ENCODE measurements around the gene PRL.

DNA sequence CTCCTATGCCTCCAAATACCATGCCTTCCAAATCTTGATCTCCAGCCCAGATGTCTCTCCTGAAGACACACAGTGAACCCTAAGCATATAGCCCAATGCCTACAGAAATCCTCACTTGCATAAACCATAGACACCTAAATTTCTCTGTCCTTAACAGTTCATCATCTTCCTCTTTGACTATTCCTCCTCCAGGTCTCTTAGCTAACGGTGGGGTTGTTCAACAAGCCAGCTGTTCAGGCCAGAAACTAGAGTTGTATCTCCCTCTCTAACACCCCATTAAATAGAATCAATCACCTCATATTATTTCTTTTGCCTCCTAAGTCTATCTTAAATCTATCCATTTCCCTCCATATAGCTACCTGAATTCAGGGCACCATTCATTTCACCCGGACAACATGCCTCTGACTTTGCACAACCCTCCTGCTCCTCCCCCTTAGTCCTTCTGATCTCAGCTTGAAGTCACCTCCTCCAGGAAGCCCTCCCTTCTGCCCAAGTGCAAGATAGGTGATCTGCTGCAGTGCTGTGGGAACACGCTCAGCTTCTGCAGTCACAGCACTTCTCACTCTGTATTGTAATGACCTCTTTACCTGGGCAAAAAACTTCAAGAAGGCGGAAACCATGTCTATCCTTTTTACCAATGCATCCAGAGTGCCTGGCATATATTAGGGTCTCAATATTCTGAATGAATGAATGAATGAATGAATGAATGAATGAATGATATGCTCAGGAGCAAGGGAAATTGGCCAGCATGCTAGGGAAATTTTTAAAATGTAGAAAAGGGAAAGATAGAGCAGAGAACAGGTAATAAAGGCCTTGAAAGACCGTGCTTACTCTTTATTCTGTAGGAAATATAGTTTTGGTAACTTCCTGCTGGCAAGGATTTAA, 41.8 kb downstream of the MBOAT1 start:
- PRO-cap = no peak
- RAMPAGE, long total RNA, 2 experiments = no peak in any of the 2 experiments

GRCh38 chr6:21538454-21538734, 55.2 kb upstream of the SOX4 start:
- PRO-cap = no peak
- RAMPAGE, long total RNA, 2 experiments = no peak in any of the 2 experiments

GRCh38 chr6:21589114-21589247, 4.6 kb upstream of the SOX4 start:
- PRO-cap = no peak
- RAMPAGE, long total RNA, 2 experiments = no peak in any of the 2 experiments

DNA sequence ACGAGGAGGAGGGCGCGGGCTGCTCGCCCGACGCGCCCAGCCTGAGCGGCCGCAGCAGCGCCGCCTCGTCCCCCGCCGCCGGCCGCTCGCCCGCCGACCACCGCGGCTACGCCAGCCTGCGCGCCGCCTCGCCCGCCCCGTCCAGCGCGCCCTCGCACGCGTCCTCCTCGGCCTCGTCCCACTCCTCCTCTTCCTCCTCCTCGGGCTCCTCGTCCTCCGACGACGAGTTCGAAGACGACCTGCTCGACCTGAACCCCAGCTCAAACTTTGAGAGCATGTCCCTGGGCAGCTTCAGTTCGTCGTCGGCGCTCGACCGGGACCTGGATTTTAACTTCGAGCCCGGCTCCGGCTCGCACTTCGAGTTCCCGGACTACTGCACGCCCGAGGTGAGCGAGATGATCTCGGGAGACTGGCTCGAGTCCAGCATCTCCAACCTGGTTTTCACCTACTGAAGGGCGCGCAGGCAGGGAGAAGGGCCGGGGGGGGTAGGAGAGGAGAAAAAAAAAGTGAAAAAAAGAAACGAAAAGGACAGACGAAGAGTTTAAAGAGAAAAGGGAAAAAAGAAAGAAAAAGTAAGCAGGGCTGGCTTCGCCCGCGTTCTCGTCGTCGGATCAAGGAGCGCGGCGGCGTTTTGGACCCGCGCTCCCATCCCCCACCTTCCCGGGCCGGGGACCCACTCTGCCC, 2.1 kb downstream of the SOX4 start:
- PRO-cap = unidirectional peak, minus-strand start at position 150 of the sequence
- RAMPAGE, long total RNA, 2 experiments = no peak in any of the 2 experiments

- PRO-cap = no peak
- RAMPAGE, long total RNA, 2 experiments = no peak in any of the 2 experiments
Observed at GRCh38 chr6:21596831-21597063, 3.2 kb downstream of the SOX4 start.

DNA sequence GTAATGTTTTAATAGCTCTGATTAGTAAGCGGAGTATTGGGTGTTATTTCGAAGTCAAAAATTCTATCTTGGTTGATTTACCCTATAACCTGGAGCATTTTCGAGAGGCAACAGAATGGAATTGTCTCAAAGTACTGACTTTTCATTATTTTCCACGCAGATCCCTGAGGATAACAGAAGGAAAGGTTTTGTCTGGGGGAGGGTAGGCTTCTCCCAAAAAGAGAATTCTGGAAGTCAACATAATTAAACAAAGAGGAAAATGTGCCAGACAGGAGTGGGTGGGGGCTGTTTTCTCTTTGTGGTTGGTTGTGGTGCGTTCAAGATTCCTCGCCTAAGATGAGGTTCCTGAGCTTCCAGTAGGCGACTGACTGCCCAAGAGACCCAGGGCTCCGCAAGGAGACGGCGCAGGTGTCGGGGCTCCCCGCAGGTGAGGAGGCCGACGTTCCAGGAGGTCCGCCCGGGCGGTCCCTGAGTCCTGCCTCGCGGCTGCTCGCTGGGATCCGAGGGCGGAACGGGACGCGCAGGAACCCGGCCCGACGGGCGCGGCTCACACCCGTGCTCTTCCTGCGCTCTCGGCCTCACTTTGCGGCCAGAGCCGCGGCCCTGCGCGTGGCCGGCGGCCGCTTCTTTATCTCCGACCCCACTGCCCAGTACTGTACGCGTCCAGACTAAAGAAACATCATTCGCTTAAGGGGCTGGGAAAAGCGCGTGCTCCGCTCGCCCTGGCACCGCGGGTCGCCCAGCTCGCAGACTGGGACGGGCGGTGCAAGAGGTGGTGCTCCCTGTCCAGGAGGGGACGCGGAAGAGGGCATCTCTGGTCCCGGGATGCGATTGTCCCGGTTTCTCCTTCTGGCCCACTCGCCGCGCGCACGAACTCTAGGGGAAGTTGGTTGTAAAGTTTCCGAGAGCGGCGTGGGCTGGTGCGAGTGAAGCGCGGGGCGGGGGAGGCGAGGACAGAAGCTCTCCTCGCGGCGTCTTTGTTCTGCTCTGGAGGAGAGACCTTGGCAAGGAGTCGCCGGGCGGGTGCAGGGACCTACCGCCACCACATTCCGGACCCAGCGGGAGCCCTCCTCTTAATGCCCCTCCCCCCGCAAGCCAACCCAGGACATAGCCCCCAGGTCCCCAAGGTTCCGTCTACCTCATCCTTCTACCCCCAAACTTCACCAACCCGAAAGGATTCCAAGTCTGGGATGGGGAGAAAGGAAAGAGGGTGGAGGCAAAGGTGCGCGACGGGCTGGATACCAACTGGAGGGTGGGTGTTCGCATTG, 70.8 kb downstream of the SOX4 start:
- PRO-cap = bidirectional peak, plus-strand start at position 581 of the sequence, minus-strand start at position 562 of the sequence; bidirectional peak, plus-strand start at position 750 of the sequence, minus-strand start at position 753 of the sequence
- RAMPAGE, long total RNA, 2 experiments = no peak in any of the 2 experiments

DNA sequence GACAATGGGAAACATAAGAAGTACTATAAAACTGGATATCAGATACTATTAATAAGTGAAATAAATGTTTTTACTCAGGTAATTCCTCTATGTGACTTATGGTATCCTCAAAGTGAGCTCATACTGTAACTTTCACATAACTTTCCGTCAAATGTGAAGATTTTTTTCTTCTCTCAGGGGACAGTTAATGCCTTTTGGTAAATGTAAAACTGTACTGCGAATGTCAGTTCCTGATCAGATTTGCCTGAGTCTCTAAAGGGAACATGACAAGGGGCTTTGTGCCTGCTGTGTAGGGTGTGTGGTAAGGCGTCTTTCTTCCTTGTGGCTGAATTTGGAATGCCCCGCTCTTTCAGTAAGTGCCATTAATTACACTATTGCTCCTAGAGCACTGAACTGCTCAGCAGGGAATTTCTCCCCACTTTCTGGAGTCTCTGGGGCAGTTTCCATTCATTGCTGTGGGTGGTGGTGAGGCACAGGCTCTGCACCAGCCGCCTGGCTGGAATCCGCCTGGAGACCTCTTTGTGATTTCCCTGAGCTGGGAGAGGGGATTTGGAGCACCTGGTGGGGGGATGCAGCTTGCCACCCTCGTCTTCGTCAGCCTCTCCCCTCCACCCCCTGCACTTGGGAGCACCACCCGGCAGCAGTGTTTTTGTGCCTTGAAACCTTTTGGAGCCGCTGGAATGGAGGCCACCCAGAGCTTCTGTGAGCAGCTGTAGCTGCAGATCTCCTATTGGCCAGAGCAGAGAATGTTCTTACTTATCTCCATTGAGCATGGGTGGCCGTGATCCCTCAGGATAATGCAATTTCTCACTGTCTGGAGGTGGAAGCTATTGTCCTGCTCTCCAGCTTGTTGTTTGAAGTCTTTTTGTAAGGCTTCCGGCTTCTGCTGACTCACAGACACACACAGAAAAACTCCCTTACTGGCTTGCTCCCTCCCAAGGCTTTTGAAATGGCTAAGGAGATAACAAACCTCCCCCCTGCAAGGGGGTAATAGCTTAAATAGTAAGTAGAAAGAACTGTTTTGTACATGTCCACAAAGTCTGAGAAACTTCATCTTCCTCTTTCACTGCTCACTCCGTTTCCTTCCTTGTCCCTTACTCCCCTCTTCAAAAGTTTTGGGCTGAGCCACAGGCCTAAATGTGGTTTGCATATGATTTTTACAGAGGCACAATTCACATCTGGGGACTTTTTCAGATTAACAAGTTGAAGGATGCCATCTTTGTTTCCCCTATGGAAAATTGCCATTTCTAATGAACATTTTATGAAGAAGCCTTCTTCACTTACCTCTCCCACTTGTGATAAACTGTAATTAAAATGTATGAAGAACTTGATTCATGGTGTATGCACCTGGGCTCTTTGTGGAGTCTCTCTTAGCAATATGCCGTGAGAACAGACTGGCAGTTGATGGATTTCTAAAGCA, 271.3 kb downstream of the PRL start:
- PRO-cap = no peak
- RAMPAGE, long total RNA, 2 experiments = no peak in any of the 2 experiments

- PRO-cap = no peak
- RAMPAGE, long total RNA, 2 experiments = no peak in any of the 2 experiments
Observed at GRCh38 chr6:22112933-22113523, 183.8 kb downstream of the PRL start.

GRCh38 chr6:22296752-22297216, at the start of gene PRL:
PRL (minus strand) TSS chr6:22297036.
- PRO-cap = no peak
- RAMPAGE, long total RNA, 2 experiments = no peak in any of the 2 experiments

- PRO-cap = no peak
- RAMPAGE, long total RNA, 2 experiments = start-site peak on the plus strand in 1 of 2 experiments, at chr6:22349242-22349258 at its widest, 14 reads per replicate
Observed at GRCh38 chr6:22348942-22349644, 52.3 kb upstream of the PRL start.

DNA sequence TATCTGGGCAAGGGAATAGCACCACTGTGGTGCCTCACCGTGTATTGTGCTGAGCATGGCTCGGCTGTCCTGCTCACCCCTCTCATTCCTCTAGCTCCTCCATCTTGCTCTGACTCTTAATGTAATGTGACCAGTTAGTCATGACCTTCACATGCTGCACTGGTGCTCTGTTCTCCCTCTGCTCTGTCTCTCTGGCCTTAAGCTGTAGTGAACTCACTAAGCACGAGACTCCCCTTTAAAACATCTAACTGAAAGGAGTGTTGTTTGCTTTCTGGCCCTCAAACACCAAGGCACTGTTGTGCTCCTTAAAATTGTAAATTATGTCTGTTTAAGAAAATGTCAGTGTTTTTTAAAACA, 140.4 kb downstream of the HDGFL1 start:
- PRO-cap = no peak
- RAMPAGE, long total RNA, 2 experiments = no peak in any of the 2 experiments

DNA sequence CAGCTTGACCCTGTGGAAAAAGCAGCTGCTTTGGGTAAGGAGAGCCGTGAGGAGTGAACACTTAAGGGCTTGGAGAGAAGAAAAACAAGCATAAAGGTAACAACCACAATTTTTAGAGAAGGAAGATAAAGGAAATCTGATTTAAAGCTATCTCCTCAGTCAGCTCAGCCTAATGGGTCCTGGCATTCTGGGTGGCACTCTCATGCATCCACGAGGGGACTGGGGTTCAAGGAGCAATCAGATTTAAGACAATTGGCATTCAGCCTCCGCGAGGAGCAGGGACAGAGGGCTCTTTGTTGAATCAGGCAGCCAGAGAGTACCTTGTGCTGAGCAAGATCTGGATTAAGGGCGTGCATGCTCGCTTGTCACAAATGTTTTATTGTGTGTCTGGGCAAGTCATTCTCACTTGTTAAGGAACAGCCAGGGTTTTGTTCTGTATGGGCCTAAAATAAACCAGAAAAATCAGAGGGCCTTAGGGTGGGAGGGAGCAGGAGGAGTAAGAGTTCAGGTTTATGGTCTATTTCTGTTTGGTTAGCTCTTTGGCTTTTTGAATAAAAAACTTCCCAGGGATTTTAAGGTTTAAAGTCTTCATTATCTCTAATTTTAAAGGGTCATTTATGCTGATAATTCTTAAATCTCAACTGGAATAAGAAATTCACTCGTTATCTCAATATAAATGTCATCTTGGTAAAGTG, 475.3 kb upstream of the NRSN1 start:
- PRO-cap = no peak
- RAMPAGE, long total RNA, 2 experiments = no peak in any of the 2 experiments

DNA sequence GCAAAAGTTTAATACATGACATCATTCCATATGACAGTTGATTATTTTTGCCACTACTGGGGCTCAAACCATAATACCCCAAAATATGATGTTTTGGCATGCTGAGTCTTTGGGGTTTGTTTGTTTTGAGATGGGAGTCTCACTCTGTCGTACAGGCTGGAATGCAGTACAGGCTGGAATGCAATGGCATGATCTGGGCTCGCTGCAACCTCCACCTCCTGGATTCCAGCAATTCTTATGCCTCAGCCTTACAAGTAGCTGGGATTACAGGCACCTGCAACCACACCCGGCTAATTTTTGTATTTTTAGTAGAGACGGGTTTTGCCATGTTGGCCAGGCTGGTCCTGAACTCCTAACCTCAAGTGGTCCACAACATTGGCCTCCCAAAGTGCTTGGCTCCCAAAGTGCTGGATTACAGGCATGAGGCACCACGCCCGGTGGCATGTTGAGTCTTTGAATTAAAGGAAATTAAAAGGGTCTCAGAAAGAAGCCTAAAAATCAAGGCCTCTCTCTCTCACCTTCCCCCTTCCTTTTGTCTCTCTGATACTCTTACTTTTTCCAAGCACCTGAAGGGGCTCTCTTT, 1.2 kb upstream of the MRS2 start:
- PRO-cap = no peak
- RAMPAGE, long total RNA, 2 experiments = no peak in any of the 2 experiments

GRCh38 chr6:24495191-24496012, 633 bp downstream of the ALDH5A1 start:
- PRO-cap = bidirectional peak, plus-strand start at chr6:24495732, minus-strand start at chr6:24495614
- RAMPAGE, long total RNA, 2 experiments = no peak in any of the 2 experiments

GRCh38 chr6:24664038-24664587, 2.6 kb downstream of the TDP2 start:
- PRO-cap = no peak
- RAMPAGE, long total RNA, 2 experiments = no peak in any of the 2 experiments

- PRO-cap = no peak
- RAMPAGE, long total RNA, 2 experiments = no peak in any of the 2 experiments
Observed at GRCh38 chr6:24701297-24701885, 17.6 kb downstream of the C6orf62 start.

- PRO-cap = no peak
- RAMPAGE, long total RNA, 2 experiments = no peak in any of the 2 experiments
Observed at GRCh38 chr6:24743224-24743932, 24.4 kb upstream of the C6orf62 start.

DNA sequence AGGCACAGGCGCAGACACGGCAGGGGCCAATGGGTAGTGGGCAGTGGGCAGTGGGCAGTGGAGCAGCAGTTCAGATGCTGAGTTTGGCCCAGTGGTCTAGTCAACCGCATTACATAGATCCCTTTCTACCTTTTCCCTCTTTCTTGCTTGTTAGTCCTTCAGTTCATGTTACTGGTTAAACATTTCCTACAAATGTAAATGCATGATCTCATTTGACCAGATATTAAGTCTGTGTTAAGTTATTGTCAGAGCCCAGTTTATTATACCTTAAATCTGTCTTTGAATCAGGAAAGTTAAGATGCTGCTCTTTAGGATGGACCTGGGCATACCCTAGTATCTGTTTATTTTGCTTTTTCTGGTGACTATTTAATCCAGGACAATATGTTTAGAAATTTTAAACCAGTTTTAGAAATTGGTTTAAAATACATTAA, 1.8 kb downstream of the GMNN start:
- PRO-cap = no peak
- RAMPAGE, long total RNA, 2 experiments = no peak in any of the 2 experiments

GRCh38 chr6:24783334-24784421, 8.9 kb downstream of the GMNN start:
- PRO-cap = no peak
- RAMPAGE, long total RNA, 2 experiments = no peak in any of the 2 experiments

- PRO-cap = no peak
- RAMPAGE, long total RNA, 2 experiments = no peak in any of the 2 experiments
Observed at GRCh38 chr6:24831612-24832558, 33.2 kb upstream of the ARMH2 start.